T-cell (primary cell): ENCODE results near the gene BPIFA2.

- PRO-cap, 7 experiments: no peak in any of the 7 experiments
Measured at GRCh38 chr20:32036621-32037235, 15.3 kb upstream of the HCK start.

- PRO-cap, 7 experiments: no peak in any of the 7 experiments
Measured at GRCh38 chr20:32057038-32057609, 5.1 kb downstream of the HCK start.

DNA sequence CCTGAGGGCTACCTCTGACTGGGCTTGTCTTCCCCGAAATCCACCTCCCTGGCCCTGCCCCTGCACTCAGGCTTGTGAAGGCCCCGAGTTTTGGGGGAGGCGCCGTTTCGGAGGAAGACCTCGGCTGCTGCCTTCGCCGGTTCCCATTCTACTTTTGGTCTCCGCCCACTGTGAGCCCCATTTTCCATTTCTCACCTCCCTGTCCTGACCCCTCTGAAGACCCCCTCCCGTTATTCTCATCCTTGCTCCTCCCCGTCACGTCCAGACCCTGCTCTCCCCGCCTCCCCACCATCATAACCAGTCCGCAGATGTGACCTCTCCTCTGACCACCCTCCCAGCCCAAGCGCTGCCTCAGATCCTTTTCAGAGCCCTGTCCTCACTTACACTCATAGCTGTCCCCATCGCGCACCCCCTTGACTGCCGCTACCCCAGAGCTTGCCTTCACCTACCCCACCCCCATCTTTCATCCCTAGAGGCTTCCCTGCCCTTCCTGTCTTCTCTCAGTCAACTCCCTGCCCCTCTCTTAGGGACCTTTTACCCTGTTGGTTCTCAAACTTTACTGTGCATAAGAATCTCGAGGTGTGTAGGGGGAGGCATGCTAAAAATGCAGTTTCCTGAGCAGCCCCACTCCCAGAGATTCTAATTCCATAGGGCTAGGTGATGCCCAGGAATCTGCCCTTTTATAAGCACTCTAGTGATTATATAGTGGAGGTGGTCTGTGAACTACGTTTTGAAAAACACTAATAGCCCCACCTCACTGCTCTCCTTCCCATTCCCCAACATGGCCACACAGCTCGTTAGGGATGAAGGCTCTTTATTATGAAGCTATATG is 572 bp downstream of the TM9SF4 start:
- PRO-cap, 7 experiments: peak in 6 of 7 experiments; most common plus-strand start position 146 of the sequence (in 3); most common minus-strand start position 76 of the sequence (in 3)

GRCh38 chr20:32195763-32196694 is 11.5 kb downstream of the PLAGL2 start:
- PRO-cap, 7 experiments: no peak in any of the 7 experiments

DNA sequence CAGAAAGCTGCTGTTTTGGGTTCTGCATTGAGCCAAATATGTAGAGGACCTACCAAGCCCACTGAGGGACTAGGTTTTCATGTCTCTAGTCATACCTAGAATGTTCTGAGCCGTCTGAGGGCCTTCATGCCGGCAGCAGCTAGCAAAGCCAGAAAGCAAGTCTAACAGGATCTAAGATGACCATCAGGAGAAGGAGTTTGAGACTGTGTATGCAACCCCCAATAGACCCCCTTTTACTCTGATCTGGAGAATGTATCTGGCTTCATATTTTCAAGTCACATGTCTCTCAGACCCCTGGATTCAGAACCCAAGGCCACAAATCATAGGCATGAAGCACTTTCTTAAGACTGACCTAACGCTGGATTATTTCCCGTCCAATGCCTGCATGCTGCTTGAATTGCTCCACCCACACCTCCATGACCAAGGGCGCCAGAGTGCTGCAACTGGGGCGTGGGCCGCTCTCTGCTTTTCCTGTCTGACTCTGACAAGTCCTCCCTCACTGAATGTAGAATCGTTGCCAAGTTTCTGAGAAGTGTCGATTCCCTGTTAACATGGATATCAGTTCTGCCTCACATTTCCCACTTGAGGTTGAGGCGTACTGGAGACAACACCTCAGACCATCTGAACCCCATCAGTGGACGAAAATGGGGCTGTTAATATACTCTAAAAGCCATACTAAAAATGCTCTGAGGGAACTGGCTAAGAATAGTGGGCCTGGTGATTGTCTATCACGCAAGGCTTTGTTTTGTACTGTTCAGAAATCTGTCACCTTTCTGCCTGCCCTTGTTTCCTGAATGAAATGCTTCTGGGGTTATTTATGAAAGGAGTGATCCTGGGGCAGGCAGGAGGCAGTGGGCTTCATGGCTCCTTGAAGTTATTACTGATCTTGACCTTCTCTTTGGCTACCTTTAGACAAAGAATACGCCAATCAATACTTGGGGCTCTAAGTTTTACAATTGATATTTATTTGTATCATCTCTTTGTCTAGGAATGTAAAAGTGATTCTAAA is 23.9 kb upstream of the ASXL1 start:
- PRO-cap, 7 experiments: peak in 3 of 7 experiments; most common plus-strand start position 467 of the sequence (in 3); most common minus-strand start position 387 of the sequence (in 1)

DNA sequence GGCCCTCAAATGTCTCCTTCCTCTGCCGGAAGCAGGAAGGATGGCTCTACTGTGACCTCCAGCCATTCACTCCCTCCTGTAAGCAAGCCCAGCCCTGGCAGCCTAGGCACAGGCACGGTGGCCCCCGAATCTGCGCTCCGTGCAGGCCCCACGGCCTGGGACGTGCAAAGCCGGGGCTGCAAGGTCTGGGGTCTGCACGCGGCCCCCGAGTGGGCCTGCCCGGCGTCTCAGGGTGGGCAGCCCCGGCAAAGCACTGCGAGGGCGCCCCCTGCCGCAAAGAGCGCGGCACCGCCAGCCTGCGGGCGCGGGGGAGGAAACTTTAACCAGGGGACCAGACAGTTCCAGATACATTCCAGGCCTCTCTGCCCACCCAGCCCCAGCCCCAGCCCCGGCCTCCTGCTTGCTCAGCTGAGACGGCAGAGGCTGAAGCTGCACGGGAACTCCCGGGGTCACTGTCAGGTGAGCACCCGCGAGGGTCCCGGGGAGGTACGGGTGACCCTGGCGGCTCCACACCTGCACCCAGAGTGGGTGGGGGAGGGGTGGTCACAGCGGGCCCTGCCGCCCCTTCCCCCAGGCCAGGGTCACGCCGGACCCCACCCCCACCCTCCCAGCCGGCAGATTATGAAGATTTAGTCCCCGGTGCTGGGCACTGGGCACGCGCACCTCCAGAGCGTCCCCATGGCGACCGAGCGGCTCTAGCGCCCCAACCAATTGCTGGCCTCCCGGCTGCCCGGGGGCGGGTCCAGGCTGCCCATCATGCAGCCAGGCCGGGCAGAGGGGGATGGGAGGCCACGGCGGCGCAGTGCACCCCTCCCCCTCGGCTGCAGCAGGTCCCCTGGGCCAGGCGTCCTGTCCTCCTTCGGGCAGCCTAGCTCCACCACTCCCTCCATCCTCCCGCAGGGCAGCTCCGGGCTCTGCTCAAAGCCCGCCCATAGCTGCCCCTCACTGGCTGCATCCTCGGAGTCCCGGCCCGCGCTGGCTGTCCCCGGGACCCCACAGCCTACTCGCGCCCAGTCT is 99.0 kb downstream of the ASXL1 start:
- PRO-cap, 7 experiments: no peak in any of the 7 experiments

DNA sequence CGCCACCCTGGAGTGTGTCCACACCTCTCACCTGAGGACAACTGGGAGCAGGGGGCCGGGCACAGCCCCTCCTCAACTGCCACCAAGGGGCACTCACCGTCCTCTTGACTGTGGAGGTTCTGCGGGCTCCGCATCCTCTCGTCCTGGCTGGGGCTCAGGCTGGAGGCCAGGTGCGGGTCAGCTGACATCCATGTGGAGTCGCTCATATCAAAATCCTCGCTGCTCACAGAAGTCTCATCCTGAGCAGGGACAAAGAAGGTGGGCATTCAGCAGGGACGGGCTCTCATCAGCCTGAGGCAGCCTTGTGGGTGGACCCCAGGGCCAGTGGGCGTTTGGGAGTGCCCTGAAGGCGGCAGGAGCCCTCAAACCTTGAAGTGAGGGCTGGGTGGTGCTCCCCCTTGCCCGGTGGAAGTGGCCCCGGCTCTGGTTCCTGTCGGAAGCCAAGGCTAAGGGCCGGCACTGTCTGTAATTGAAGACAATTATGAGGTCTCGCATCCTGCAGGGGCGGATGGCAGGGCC is 110.6 kb downstream of the NOL4L start:
- PRO-cap, 7 experiments: no peak in any of the 7 experiments

DNA sequence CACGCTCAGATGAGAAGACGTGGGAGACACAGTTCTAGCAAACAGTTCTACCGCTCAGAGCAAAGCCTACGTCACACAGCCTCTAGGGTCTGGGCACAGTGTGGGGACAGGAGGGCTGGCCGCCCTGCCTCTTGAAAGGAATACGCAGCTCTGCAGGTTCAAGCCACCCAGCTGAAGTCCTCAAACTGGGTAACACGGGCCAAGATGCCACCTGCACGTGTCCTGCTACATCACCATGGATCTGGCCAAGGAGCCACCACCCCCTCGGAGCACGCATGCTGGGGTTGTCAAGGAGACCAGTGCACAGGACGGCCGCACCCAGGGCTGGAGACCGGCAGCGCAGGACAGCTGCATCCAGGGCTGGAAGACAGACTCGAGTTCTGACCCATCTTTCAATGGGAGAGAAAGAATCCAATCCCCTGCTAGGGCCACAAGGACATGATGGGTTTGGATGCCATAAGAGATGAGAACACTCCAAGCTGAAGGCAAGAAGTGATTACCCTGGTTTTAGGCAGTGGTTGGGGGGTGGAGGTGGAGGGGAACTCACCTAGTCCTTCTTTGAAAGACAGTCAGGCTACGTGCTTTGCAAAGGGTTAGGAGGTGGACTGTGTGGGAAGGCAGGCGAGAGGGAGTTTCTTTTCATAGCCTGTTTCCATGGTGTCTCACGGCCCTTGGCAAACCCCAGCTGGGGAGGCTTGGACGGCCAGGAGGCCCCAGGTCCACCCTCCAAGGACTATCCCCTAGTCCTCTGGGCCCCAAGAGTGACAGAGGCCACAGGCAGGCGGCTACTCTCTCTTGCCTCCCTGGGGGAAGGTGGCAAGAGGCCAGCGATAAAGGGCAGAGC is 74.7 kb downstream of the NOL4L start:
- PRO-cap, 7 experiments: peak in 1 of 7 experiments; most common plus-strand start position 315 of the sequence (in 1); most common minus-strand start position 152 of the sequence (in 1)

GRCh38 chr20:32559834-32560304 is 25.3 kb downstream of the NOL4L start:
- PRO-cap, 7 experiments: no peak in any of the 7 experiments

- PRO-cap, 7 experiments: no peak in any of the 7 experiments
Measured at GRCh38 chr20:32673053-32673911, 459 bp downstream of the C20orf203 start.

GRCh38 chr20:32823948-32824147 is 4.1 kb downstream of the MAPRE1 start:
- PRO-cap, 7 experiments: no peak in any of the 7 experiments

- PRO-cap, 7 experiments: no peak in any of the 7 experiments
Measured at GRCh38 chr20:32851852-32852280, 6.9 kb upstream of the EFCAB8 start.

DNA sequence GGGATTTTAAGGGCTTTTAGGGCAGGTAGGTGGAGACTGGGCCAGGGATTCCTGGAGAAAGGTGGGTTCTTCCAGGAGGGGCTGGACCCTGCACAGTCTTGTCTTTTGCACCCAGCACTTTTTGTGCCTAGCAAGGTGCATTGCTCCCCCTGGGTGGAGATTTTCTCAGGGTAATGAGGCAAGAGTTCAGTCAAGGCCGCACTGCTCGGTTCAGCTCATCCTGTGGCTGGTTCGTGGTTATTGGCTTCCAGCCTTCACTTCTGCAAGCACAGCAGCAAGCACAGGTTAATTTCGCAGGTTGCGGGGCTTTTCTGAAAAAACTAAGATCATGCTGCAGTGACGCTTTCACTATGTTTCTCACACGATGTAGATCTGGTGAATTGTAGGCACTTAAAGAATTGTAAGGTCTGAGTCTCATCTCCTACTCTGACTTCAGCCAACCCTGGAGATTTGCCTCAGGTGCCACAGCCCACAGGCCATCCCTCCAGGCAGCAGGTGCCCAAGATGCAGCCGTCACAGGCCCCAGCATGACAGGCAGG is 37.2 kb downstream of the SUN5 start:
- PRO-cap, 7 experiments: peak in 5 of 7 experiments; most common plus-strand start position 360 of the sequence (in 5); most common minus-strand start position 392 of the sequence (in 3)

DNA sequence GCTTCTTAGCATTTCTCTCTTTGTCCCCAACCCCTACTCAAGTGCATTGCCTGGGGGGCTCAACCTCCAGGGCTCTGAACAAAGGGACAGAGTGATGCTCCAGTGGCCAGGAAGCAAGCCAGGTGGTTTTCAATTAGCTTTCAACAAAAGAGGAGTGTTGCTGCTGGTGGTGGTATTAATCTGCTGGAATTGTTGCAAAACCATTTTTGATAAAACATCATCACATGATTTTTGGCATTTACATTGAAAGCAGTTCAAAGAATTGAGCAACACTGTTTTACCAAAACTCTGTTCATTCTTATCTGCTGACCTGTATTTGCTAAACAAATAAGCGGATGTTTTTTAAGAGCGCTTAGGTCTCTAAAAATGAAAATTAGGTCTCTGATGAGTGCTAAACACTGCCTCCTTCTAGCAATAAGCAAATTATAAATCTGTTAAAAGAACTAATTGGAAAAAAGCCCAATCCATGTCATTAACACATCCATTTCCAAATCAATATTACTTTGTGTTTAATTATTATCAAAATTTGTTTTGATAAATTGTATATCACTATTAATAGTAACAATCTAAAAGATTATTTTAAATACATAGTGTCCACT is 40.2 kb upstream of the BPIFA2 start:
- PRO-cap, 7 experiments: no peak in any of the 7 experiments

GRCh38 chr20:33168092-33168243 is at the start of gene BPIFA2:
Gene BPIFA2 (plus strand): TSS chr20:33168159.
- PRO-cap, 7 experiments: no peak in any of the 7 experiments

DNA sequence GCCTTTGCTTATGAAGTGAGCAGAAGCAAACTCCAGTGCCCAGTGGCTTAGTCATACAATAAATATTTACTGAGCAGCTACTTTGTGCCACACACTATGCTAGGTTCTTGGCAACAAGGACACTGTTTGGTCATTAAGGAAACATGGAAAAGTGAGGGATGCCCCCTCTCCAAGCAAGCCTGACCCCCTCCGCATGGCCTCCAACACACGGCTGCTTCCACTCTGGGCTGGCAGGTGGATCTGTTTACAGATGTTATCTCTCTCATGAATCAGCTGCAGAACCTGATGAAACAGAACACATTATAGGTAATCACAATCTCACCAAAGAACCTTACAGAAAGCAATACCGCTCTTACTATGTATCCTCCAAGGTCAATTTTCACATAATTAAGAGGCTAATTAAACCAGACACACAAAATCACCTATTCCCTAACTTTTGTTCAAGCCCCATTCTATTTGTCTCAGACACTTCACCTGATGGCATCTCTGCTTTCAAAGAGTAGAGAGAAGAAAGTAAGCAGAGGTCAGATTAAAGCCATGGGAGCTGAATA is 27.3 kb downstream of the CDK5RAP1 start:
- PRO-cap, 7 experiments: no peak in any of the 7 experiments

- PRO-cap, 7 experiments: no peak in any of the 7 experiments
Measured at GRCh38 chr20:33409062-33409550, 7.8 kb upstream of the CDK5RAP1 start.

DNA sequence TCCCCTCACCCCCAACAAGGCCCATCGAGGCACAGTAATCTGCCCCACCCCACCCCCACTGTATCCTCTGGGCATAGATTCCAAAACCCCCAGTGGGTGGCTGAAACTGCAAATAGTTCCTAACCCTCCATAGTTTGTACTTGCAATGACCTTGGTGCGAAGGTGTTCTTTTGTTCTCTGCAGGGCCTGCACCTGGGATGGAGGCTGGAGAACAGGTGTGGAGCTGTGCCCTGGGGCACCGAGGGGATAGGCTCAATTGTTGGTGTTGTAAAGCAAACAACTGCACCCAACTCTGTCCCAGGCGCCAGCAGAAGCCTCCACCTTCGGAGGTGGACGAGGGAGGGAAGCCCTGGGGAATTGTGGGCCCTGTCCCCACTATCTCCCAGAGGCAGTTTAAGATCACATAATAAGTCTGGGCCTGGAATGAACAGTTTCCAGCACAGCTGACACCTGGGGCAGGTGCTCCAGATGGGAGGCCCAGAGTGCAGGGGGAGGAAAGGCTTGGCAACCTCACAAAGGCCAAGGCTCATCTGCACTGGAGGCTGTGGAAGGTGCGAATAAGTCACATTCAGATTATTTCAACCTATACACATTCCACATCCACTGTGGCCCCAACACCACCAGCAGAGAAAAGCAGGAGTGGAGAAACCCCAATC is 12.5 kb upstream of the CBFA2T2 start:
- PRO-cap, 7 experiments: no peak in any of the 7 experiments

DNA sequence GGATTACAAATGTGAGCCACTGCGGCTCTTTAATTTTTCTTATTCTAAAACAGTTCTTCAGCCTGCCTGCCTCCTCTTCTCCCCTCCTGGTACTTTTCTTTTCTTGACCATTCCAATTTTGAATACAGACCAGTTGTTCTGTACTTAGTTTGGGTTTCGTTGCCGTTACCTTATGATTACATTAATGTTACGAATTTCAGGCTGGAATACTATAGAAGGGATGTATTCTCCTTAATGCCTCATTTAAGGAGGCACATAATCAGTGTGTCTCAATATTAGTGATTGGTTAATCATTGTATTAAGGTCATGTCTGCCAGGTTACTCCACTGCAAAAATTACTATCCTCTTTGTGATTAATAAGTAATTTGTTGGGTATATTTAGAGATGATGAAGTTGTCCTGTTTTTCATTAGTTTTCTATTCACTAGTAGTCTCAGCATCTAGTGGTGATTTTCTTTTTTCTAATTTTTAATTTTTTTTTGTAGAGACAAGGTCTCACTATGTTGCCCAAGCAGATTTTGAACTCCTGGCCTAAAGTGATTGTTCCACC is 66.3 kb downstream of the CBFA2T2 start:
- PRO-cap, 7 experiments: no peak in any of the 7 experiments

DNA sequence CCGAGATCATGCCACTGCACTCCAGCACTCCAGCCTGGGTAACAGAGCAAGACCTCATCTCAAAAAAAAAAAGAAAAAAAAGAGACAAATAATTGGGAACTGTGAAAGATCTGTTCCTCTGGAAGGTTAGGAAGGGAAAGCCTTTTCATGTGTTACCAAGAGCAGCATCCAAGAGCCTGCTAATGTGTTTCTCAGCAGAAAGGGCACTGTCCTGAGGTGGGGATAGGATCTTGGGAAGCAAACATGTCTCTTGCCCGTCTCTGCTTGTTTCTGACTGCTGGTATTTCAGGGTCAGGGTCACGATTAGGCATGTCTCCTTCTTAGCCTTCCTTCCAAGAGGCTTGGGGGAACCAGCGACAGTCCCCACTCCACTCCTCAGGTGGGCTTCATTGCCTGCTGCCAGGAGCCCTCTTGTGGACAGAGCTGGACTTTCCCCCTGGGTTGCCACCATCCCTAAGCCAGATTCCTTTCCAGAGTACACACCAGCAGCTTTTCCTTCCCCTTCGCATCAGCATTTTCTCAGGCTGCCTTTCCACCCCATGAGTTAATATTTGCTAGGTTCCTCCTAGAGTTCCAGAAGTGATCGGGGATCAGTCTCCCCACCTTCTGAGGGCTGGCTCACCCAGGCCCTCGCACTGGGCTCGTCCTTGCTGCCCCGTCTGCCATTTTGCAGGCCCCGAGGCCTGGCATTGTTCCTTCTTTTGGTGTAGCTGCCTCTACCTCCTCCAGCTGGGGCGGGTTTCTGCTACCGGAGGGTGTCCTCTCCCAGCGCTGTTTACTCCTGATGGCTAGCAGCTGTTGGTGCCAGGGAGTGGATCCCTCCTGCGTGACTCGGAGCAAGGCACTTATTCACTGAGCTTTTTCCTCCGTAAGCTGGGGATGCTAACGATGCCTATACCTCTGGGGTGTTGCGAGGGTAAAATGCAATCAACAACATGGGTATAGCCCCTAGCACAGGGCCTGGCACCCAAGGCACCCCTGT is 8.8 kb upstream of the C20orf144 start:
- PRO-cap, 7 experiments: no peak in any of the 7 experiments